Mammary epithelial cell (primary cell): ENCODE results near the gene NIFK.

GRCh38 chr2:120863542-120864042, 127.9 kb downstream of the GLI2 start:
- CAGE, long polyA plus RNA = no peak
- RRBS = no CpG with 5 or more reads among the region's 7 CpGs

GRCh38 chr2:120867018-120868018, 131.7 kb downstream of the GLI2 start:
- CAGE, long polyA plus RNA = no peak
- RRBS = 15% methylated on average over 8 of the region's 50 CpGs

GRCh38 chr2:120904526-120904976, 168.9 kb downstream of the GLI2 start:
- CAGE, long polyA plus RNA = no peak
- RRBS = no CpG with 5 or more reads among the region's 8 CpGs

DNA sequence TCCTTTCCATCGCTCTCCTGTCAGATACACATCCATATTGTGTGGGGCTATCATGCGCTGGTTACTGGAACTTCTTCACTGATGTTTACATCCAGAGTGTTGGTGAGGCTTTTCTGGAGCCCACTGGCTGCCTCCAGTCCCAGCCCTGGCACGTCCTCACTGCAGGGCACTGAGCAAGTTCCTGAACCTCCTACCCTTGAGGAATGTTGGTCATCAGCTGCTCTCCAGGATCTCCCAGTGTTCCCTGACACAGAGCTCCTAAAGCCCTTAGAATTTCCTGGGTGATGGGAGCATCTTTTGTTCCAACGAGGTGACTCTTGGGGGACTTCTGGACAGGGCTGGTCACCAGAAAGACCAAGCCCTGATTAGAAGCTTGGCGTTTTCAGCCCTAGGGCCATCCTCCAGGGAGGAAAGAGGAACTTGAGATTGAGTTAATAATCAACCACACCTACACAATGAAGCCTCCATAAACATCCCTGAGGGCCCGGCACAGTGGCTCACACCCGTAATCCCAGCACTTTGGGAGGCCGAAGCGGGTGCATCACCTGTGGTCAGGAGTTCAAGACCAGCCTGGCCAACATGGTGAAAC, 81.3 kb downstream of the TFCP2L1 start:
- CAGE, long polyA plus RNA = no peak
- RRBS = no CpG with 5 or more reads among the region's 9 CpGs

DNA sequence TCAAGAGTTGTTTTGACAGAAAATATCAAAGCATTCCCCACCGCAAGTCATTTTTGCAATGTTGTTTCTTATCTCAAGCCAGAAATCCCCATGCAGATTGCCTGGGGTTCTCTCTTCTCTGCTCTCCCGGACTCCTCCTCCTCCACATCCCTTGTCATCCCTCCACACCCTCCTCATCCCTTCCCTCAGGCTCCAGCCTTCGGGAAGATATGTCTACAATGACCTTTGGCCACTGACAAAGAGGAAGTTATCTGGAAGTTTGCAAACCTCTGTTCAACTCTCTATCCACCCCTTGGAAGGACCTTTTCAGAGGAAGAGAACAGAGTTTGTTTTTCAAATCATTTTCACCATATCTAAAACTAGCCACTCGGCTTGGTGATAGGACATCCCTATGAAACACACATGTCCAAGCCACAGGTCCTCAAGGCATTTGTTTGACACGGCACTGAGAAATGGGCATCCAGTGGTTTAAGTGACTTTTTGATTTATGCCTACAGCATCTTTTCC, 11.8 kb downstream of the TFCP2L1 start:
- CAGE, long polyA plus RNA = no peak
- RRBS = no CpG with 5 or more reads among the region's 5 CpGs

DNA sequence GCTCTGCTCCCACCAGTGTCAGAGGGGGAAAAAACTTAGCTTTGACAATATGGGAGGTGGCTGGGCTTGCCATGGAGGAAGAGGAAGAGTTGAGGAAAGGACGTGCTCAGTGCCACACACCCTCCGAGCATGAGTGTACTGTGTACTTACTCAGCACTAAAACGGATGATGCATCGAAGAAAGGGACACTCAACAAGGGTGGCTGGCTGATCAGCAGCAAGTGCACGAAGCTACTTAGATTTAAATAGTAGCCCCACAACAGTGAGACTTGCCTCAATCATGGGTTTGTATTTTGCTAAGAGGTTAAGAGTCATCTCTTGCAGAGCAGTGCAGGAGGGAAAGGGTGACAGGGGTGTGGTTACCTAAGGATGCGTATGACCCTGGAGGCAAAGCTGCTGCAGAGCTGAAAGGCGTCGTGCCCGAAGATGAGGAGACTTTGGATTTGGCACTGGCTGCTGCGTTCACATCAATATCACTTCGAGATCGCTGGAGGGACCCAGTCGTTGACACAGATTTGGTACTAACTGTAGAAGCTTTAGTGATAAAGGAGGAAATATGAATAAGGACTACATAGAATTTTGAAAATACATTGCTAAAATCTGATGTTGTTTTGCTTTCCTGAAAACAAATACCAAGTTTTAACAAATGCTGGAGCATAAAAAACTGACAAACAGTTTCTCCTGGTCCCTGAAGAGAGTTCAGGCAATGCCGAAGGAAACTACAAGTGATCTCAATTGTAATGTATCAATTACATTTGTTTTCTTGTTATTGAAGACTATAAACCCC, 162.2 kb upstream of the TFCP2L1 start:
- CAGE, long polyA plus RNA = no peak
- RRBS = no CpG with 5 or more reads among the region's 14 CpGs

DNA sequence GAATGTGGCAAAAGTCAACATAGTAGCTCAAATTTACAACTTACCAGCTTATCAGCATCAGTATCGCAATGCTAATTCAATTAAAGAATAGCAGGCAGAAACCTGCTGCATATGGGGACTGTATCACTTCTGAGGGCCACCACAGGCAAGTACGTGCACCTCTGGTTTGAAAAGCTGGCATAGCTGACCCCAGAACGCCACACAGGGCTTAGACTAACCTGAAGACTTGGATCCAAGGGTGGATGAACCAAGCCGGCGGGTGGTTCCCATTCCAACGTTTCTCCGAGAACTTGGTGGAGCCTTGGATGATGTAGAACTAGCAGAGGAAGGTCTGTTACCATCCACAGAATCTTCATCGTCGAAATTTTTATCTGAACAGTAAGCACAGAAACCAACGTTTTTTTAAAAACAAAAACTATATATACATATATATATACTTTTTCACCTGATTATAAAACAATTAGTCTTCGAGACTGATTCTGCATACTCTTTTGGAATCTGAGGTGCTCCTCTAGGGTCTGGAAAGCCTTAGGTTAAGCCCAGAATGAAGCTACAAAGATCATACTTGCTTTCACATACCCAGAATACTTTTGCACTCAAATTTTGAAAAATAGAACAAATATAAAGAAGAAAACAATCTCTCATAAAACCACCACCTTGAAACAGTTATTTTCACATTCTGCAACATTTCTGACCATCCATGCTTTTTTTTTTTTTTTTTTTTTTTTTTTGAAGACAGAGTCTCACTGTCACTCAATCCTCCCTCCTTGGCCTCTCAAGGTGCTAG, 179.5 kb downstream of the CLASP1 start:
- CAGE, long polyA plus RNA = no peak
- RRBS = no CpG with 5 or more reads among the region's 11 CpGs

DNA sequence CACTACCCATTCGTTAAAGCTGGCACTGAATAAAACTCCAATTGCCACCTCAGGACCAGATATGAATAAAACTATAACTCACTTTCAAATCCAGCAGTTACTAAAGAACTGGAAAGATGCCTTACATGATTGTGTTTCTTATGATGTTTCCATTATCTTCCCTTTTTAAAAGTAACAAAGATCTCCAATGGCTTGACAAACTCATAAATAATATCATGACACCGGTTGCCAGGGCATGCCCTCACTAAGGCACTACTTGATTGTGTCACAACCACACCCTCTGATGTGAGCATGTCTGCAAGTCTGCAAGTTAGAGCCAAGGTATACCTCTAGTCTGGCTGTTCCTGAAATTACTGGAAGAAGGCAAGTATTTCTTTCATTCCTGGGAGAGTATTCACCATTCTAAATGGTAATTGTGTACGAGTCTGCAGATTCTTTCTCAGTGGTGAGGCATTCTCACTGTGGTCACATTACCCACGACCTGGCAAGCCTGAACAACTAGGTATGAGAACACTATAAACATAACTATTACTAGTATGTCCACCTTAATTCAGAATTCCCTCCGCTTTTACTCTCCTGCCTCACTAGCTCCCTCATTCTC, 144.3 kb downstream of the CLASP1 start:
- CAGE, long polyA plus RNA = no peak
- RRBS = no CpG with 5 or more reads among the region's 5 CpGs

GRCh38 chr2:121707873-121708086, 28.9 kb downstream of the NIFK start:
- CAGE, long polyA plus RNA = no peak
- RRBS = no CpG with 5 or more reads among the region's 2 CpGs

- CAGE, long polyA plus RNA = no peak
- RRBS = 1% methylated on average over 9 of the region's 93 CpGs
Observed at GRCh38 chr2:121736519-121737409, at the start of gene NIFK. NIFK (minus strand) TSS chr2:121736875.

DNA sequence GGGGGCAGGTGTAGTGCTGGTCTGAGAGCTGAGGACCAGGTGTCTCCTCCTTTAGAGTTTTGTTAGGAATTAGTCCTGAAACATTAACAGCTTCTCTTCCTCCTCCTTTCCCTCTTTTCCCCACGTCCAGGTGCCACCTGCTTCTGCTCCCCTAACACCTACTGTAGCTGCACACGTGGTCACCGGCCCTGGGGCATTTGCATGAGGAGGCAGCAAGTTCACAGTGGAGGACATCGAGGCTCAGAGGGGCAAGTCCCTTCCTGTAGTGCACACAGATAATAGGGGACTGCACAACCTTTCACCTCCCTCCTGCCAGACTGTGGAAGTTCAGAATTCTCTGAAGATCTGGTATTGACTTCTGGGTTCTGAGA, 111.9 kb downstream of the TSN start:
- CAGE, long polyA plus RNA = no peak
- RRBS = no CpG with 5 or more reads among the region's 4 CpGs

DNA sequence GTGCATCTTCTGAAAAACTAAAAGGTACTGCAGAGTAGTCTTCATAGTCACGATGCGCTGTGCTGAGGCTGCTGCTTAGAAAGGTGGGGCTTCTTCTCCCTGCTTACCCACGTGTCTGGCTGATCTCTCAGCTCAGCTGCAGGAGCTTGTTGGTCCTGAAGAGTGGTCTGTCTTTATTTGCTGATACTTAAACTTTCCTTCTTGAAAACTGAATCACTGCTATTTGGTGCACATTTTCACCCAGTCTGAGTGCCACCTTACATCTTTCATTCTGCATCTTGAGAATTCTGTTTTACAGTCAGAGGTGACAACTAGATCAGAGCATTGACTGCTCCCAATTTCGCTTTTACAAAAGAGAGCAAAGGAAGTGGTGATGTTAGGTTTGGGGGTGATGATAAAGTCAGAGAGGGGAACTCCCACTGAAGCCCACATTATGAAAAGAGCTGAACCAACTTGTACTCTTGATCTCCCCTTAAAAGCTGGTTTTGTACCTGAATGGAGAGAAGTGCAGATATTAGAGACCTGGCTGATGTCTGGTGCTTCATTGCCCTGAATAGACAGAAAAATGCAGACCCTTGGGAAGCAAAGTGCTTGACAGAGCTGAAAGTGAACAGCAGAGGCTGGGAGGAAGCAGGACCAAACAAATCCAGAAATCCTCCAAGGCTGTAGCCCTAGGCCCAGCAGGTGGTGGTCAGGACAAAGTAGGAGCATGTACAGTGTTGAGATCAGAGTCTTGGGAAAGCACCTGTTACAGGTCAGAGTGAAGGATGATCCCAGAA, 984.6 kb downstream of the TSN start:
- CAGE, long polyA plus RNA = no peak
- RRBS = no CpG with 5 or more reads among the region's 4 CpGs

DNA sequence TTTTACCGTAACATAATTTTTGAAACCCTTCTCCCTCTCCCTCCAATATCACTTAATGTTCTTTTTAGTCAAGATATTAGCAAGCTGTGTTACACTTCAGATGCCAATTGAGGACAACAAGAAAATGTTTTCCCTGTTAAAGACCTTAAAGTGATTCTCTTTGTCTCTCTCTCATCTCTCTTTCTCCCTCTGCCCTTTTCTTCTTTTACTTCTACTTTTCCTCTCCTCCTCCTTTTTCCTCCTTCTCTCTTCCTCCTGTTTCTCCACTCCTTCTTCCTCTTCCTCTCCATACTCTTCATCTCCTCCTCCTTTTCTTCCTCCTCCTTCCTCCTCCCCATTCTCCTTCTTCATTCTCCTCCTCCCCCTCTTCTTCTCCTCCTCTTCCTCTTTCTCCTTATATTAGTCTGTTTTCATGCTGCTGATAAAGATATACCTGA, 634.4 kb upstream of the CNTNAP5 start:
- CAGE, long polyA plus RNA = no peak
- RRBS = no CpG with 5 or more reads among the region's 1 CpG

DNA sequence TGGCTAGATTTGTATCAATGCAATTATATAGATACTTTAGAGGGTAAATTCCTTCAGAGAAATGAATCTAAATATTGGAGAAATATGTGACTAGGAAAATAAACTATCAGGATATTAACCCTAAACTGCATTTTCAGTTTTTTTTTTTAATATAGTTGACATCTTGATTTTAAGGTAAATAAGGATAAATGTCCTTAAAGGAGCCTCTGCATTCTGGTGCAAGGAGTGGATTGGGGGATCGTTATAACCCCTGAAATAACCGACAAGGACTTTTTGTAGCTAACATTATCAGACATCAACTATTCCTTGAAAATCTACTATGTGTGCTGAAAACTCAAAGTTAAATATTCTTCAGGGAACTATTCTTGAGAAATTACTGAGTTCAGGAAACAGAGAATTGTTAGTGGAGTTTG, 4.0 kb upstream of the CNTNAP5 start:
- CAGE, long polyA plus RNA = no peak
- RRBS = no CpG with 5 or more reads among the region's 2 CpGs

GRCh38 chr2:124155173-124155673, 130.1 kb downstream of the CNTNAP5 start:
- CAGE, long polyA plus RNA = no peak
- RRBS = no CpG with 5 or more reads among the region's 7 CpGs

DNA sequence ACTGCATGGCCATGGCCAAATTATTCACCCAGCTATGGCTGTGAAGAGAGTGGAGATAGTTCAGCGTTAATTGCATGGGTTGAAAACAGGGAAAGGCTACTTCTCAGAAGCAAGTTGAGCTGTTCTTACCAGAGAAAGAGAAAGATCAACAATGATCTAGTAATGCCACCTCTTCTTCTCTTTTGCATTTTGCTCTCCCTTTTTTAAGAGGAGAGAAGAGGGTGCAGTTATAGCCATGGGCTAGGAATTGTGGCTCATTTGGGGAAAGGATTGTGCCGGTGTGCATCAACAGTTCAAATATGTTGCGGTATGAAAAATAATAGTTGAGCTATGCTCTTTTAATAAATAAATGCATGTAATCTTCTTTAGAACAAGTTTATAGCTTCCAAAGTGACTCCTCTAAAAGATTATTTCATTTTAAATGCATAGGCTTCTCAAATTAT, 851.2 kb downstream of the CNTNAP5 start:
- CAGE, long polyA plus RNA = no peak
- RRBS = no CpG with 5 or more reads among the region's 3 CpGs

DNA sequence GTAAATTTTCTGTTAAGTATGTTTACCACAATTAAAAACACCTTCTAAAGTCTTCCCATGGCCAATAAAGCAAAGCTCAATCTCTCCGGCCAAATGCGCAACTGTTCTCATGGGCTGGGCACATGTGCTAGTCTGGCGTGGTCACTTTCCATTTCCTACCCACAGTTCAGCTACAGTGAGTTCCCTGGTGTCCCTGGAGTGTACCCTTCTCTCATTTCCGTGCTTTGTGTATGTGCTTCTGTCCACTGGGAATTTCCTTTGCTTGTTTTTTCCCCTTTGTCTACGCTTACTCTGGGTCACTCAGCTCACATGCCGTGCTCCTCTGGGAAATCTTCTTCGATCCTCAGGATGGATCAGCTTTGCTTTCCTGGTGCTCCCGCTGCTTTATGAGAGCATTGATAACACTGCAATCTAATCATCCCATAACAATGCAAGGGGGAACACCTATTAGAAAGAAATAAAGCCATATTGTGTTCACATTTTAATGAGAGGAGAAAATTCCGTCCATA, 69.6 kb upstream of the GYPC start:
- CAGE, long polyA plus RNA = no peak
- RRBS = no CpG with 5 or more reads among the region's 9 CpGs

DNA sequence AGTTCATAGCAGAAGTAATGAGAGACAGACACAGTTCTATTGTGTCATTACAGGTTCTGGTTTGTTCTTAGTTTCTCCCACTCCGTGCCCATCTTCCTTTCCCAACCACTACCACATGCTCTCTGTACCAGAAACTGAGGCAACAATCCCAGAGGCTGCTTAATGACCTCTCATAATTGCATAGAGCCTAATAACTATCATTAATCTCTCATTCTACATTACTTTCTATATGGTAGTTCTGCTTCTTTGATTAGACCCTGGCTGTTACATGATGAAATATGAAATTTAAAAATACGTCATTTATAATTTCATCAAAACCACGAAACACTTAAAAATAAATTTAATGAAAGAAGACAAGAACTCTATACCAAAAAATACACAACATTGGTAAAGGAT, 60.6 kb upstream of the GYPC start:
- CAGE, long polyA plus RNA = no peak
- RRBS = no CpG with 5 or more reads among the region's 3 CpGs

- CAGE, long polyA plus RNA = no peak
- RRBS = no CpG with 5 or more reads among the region's 3 CpGs
Observed at GRCh38 chr2:126664242-126664790, 8.4 kb downstream of the GYPC start.

DNA sequence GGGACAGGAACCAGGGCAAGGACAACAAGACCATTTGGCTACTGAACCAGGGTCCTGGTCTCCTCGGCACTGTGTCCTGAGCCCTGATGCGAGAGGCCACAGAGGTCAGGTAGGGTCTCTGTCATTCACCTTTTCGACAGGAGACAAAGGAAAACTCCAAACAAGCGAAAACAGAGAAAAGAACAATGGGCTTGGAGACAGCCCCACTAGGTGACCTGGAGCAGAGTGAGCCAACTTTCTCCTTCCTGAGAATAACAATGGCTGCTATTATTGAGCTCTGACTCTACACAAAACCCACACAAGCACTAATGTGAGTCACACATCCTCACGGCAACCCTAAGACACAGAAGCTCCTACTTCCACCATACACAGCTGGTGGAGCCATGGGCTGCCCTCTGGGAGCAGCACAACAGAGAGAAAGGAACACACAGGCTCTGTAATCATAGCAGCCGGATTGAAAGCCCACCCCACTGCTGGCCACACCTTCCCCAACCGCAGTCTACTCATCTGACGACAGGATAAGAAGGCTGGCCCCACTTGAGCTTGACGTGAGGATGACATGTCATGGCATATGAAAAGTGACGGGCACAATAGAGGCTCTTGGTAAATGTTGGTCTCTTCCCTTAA, 67.2 kb upstream of the TEX51 start:
- CAGE, long polyA plus RNA = no peak
- RRBS = no CpG with 5 or more reads among the region's 10 CpGs